AG09309 (cell line): ENCODE measurements around the genes ACSF2 and ABCC3.

- RRBS = no CpG with 5 or more reads among the region's 3 CpGs
Measured at GRCh38 chr17:49847693-49847886, 279 bp downstream of the TAC4 start.

DNA sequence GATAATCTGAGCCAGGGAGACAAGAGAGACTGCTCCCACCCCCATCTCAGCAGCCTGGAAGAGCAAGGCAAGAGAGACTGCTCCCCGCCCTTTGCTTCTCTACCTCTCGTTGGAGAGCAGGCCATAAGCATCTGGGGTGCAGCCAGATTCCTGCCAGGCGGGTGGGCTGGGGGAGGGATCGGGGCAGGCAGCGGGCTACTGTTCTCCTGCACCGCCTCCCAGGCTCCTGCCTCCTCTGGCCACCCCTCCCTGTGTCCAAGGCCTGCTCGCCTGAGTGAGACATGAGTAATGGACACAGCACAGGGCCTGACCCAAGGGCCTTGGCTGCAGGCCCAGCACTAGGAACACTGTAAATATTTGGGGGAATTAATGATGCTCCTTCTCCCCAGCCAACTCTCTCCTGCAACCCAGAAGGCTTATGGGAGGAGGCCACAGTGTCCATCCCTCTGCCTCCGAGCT is 18.2 kb upstream of the ITGA3 start:
- RRBS = no CpG with 5 or more reads among the region's 8 CpGs

- RRBS = no CpG with 5 or more reads among the region's 11 CpGs
Measured at GRCh38 chr17:50081033-50081524, 14.1 kb upstream of the PDK2 start.

DNA sequence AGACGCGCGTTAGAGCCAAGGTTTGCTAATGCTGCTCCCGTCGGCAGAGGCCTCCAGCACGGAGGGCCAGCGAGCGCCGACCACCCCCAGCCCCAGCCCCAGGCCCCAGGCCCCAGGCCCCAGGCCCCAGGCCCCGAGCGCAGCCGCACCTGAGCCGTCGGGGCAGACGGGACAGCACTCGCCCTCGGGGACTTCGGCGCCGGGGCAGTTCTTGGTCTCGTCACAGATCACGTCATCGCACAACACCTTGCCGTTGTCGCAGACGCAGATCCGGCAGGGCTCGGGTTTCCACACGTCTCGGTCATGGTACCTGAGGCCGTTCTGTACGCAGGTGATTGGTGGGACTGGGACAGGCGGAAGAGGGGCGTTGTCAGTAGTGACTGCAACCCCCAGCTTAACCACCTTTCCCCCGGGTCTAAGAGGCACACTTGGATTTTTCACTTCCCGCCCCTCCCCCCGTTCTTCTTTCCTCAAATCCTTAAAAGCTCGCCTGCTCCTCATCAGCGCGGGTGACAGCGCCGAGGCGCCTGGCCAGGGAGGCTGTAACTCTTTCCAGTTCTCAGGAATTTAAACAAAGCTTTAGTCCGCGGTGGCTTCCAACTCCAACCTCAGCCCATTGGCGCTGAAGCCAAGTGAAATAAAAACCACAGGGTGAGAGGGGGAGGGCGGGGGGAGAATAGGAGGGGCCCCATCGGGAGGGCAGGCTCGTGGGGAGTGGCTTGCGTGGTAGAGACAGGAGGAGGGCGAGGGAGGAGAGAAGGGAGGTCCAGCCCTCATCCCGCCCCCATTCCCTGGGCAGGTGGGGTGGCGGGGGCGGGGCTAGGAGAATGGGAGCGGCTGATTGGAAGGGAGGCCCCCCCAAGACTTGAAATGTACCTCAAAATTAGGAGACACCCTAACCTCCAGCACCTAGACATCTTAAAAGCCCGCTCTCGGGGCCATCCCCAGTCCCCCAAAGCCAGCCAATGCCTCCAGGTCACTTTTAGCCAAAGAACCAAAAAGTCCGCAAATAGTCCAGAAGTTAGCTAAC is 1.5 kb downstream of the COL1A1 start:
- RRBS = 1% methylated on average over 7 of the region's 58 CpGs

- RRBS = 1% methylated on average over 2 of the region's 4 CpGs
Measured at GRCh38 chr17:50201718-50202123, 290 bp upstream of the COL1A1 start.

DNA sequence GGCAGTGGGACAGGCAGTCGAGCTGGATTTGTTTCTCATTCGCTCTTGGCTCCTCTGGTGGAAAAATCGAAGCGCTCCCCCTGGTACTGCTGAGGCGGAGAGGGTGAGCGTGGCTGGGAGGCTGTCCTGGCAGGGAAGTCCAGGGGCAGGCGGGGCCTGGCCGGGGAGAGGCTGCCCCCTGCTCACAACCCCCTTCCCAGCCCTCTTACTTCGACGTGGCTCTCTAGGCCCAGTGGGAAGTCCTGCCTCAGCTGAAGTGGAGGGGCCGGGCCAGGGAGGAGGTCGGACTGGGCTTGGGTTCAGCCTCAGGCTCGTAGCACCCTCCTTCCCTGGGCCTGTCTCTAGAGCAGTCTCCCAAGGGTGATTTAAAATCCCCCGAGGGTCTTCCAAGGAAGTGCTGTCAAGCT is 16.5 kb upstream of the TMEM92 start:
- RRBS = 0% methylated on average over 1 of the region's 14 CpGs

DNA sequence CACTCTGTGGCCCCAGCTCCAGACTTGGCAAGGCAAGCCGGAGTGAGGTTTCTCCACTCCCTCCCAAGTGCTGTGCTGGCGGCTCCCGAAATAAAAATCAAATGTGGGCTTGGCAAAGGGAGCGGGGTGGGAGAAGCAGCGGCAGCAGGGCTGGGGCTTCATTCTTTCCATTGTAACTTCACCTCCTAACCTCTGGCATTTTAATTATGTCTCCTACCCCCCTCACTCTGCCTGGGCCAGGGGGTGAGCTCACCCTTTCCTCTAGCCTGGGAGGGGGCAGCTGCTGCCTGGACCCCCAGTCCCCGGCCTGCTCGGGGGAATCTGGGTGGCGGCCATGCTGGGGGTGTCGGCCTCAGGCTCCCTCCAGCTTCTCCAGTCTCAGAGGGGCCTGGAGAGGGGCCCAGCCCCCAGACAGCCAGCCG is 14.5 kb upstream of the TMEM92 start:
- RRBS = no CpG with 5 or more reads among the region's 10 CpGs

DNA sequence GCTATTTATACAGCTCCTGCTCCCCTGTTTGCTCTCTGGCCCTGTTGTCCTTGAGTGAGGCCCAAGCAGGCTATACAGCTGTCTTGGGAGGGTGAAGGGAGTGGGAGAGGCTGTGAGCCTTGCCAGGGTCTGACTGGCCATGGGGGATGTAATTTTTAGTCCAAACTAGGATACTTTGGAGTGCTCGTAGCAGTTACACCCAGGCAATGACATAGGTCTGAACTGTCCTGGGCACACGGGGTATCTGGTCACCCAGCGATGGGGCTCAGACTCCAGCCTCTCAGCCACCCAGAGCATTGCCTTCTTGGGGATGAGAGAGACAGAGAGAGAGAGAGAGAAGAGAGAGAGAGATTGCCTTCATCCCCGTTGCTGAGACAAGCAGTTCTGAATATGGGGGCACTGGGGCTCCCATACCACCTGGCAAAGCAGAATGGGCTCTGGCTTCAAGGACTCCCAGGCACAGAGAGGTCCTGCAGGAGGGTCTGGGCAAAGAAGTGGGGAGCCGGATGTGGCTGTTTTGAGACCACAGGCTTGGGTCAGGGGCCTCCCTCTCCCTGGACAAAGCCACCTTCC is 10.8 kb upstream of the TMEM92 start:
- RRBS = no CpG with 5 or more reads among the region's 5 CpGs

GRCh38 chr17:50275204-50275606 is 939 bp downstream of the TMEM92 start:
- RRBS = 48% methylated on average over 4 of the region's 8 CpGs

DNA sequence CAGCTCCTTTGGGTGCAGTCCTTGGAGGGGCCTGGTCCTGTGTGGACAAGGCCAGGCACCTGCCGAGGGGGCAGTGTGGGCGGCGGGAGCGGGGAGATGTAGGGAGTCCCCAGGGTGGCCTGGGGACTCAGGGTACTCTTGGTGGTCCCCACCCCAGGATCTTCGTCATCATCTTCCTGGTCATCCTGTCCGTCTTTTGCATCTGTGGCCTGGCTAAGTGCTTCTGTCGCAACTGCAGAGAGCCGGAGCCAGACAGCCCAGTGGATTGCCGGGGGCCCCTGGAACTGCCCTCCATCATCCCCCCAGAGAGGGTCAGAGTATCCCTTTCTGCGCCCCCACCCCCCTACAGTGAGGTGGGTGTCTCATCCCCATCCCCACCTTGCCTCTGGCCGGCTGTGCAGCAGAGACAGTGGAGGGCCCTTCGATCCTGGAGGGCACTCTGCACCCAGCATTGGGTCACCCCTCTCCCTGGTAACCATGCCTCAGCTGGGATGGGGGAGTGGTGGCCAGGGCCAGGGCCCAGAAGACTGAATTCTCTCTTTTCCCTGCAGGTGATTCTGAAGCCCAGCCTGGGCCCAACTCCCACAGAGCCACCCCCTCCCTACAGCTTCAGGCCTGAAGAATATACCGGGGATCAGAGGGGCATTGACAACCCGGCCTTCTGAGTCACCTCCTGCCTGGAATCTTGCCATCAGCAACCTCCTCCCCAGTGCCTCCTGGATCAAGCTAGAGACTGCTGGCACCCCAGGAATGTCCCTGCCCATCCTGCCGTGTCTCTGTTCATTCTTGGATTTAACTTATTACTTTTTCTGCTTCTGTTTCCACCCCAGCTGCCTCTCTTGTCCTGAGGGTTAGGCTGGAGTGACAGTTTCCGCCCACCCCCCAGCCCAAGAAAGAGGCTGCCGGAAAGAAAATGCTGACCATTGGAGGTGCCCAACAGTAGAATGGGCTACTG is 4.7 kb downstream of the TMEM92 start:
- RRBS = no CpG with 5 or more reads among the region's 17 CpGs

DNA sequence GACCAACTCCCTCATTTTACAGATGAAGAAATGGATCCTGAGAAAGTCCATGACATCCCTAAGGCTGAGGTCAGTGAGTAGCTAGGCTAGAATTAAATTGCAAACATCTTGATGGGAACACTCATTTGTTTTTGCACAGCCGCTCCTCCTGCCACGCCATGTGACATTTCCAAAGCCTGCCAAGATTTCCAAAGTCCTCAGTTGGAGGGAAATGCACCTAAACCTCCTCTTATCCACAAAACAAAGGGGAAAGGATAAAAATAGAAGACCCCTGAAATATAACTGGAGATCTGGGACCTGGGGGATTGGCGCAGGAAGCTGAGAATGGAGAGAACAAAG is 15.0 kb downstream of the TMEM92 start:
- RRBS = no CpG with 5 or more reads among the region's 3 CpGs

DNA sequence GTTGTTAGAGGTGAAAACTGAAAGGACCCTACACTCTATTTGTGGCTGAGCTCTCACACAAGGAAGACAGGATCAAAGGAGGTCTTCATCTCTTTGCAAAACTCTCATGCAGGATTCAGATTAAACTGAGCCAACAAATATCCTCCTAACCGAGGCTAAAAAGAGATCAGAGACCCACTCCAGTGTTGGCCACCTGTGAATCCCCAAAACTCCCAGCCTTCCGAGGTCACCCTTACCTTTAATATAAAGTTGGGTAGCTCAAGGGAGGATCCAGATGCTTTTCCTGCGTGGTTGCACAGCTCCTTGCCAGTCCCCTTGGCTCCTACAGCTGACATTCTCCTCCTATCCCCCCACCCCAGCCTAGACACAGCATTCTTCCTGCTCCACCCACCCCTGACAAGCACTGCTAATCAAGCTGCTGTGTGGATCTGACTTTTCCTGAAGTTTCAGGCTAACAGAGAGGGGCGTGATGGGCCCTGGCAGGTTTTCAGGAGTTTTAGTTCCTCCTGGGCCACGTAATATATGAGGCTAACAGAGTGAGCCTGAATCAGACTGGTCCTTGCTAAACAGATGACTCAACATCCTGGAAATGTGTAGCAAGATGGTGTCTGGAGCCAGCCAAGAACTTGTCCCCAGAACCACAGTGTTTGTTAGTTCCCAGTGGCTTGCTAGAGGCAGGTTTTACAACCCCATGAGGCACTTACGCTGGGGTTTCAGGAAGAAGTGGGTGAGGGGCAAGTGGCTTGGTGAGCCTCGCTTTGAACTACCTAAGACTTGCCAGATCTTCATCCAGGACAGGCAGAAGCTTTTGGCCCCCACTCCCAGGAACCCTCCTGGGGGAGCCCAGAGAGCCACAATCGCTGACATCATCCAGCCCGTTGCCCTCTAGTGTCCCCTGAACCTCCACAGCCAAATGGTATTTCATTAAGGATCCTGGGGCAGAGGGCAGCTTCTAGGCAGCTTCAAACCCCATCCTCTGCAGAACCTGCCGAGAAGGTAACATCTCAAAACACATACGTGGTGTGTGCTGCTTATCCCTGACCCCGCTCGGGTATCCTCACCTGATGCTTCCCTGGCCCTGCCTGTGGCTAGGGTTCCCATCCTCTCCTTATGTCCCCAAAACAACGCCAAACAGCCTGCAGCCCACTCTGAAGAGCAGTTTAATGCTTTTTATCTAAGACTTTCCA is 15.8 kb downstream of the TMEM92 start:
- RRBS = no CpG with 5 or more reads among the region's 14 CpGs

DNA sequence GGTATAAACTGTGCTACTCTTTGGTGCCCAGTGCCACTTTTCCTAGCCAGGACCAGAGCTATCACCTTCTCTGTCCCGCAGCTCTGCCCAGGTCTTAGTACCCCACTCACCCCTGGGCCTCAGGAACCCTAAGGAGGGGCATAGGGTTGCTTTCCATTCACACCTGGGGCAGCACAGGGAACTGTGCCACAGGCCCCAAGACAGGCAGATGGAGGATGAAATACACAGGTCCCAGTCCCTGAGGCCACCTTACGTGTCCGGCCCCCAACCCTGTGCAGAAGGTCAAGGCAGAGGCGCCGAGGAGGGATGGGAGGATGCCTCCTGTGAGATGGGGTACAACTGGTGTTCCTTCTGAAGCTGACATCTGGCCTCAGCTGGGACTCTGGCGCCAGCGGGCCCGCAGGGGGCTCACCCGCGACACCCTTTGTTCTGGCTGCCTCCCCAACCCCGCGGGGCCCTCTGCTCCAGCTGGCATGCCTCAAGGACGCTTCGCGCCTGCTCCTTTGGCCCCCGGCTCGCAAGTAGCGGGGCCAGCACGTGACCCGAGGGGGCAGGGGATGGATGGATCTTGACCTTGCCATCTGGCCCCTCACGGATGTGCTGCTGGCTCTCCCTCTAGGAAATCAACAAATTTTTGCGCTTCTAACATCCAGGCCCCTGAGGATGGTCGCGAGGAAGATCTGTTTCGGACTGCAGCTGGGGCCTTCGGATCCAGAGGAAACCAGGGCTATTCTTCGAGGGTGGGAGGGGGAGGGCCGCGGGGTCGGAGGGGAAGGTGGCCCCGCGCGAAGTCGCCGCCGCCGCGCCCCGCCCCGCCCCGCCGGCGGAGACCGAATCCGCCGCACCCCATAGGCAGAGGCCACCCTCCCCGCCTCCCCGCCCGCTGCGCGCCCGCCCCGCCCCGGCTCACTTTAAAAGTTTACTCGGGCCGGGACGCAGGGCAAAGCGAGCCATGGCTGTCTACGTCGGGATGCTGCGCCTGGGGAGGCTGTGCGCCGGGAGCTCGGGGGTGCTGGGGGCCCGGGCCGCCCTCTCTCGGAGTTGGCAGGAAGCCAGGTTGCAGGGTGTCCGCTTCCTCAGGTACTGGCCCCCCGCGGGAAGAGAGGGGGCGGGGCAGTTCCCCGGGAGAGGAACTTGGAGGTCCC is at the start of gene ACSF2:
TSS of gene ACSF2 (plus strand) at position 909 of the 1,145 bp plus-strand sequence.
- RRBS = 4% methylated on average over 25 of the region's 72 CpGs

- RRBS = no CpG with 5 or more reads among the region's 5 CpGs
Measured at GRCh38 chr17:50447904-50448334, 20.8 kb downstream of the CHAD start.

- RRBS = no CpG with 5 or more reads among the region's 10 CpGs
Measured at GRCh38 chr17:50459037-50459433, 9.6 kb downstream of the CHAD start.

GRCh38 chr17:50470243-50470859 is 1.7 kb upstream of the CHAD start:
- RRBS = 69% methylated on average over 2 of the region's 6 CpGs

- RRBS = no CpG with 5 or more reads among the region's 10 CpGs
Measured at GRCh38 chr17:50506076-50506535, 2.1 kb upstream of the MYCBPAP start.

DNA sequence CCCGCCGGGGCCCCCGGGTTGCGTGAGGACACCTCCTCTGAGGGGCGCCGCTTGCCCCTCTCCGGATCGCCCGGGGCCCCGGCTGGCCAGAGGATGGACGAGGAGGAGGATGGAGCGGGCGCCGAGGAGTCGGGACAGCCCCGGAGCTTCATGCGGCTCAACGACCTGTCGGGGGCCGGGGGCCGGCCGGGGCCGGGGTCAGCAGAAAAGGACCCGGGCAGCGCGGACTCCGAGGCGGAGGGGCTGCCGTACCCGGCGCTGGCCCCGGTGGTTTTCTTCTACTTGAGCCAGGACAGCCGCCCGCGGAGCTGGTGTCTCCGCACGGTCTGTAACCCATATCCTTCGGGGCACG is 828 bp downstream of the CACNA1G start:
- RRBS = 3% methylated on average over 24 of the region's 39 CpGs

DNA sequence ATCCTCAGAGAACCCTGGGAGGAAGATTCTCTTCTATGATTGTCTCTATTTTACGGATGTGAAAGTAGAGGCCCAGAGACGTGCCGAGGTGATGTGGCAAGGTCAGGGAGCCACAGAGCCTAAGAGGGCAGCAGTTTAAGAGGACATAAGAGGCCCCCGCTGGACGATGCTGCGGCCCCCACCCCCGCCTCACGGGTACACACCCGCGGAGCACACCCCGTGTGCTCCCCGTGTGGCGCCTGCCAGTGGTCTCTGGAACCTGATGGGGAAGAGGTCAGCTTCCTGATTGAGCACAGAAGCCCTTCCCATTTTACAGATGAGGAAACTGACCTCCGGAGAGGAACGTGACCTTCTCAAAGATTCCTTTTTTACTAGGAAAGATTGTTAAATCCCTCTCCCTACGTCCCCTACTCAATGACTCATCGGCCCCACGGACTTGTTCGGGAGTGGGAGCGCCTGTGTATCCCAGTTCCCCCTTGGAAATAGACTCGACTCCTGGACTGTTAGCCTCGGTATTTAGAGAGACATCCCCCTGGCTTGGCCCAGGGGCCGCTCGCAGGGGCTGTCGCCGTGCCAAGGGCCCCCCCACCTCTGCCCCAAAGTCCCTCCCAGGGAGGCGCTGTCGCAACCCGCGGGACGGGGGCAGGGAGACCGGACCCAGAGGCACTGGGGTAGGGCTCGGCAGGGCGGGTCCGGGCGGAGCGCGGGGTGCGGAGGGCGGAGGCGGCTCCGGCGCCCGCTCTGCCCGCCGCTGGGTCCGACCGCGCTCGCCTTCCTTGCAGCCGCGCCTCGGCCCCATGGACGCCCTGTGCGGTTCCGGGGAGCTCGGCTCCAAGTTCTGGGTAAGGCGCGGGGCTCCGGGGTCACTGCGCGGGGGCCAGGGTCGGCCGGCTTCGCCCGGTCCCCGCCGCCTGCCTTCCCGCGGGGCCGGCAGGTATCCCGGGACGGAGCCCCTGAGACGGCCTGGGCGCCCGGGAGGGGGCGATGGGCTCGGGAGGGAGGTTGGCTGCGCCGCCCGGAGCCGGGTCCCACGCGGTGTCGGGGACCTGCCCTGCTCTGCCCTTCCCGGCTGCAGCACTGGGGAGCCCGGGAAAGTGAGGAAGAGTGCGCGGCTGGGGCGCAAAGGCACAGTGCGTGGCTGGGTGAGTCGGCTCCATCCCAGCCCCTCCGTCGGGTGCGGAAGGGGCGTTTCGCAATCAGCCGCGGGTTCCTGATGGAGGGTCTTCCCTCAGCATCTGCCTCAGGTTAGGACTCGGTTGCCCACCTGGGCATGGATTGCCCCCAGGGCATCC is at the start of gene ABCC3:
TSS of gene ABCC3 (plus strand) at position 742 of the 1,292 bp plus-strand sequence.
- RRBS = 3% methylated on average over 39 of the region's 100 CpGs